Vein endothelial cell (primary cell): ENCODE data around the gene ATF3.

DNA sequence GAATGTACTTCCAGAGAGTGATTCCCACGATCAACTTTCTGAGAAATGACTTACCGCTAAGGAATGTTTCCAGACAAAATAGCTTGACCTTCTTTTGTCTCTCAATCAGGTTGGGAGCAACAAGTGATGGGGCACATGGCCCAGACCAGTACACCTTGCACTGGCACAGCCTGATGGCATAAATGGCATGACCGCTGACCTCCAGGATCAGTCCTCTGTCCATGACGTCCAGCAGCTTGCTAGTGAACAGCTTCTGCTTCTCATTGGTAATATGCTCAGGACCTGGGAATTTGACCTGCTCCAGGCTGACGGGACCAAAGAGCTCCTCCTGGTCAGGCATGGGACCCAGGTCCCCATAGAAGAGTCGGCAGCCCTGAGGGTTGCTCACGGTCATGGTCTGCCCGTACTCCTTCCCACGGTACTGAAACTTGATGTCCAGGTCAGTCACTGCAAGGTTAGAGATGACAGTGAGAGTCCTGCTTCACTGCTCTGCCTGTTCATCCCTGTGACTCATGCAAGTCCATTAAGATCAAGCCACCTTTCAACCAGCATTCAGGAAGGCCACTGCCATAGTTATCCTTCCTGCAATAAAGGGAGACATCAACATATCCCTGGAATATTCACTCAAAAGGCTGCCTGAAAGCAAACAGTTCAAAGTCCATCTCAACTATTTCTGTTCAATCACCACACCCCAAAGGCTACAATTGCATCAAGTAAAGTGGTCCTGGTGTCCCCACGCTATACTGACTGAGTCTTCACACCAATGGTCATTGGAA, 6.3 kb upstream of the C1orf74 start:
- CAGE, long polyA plus RNA = no peak

DNA sequence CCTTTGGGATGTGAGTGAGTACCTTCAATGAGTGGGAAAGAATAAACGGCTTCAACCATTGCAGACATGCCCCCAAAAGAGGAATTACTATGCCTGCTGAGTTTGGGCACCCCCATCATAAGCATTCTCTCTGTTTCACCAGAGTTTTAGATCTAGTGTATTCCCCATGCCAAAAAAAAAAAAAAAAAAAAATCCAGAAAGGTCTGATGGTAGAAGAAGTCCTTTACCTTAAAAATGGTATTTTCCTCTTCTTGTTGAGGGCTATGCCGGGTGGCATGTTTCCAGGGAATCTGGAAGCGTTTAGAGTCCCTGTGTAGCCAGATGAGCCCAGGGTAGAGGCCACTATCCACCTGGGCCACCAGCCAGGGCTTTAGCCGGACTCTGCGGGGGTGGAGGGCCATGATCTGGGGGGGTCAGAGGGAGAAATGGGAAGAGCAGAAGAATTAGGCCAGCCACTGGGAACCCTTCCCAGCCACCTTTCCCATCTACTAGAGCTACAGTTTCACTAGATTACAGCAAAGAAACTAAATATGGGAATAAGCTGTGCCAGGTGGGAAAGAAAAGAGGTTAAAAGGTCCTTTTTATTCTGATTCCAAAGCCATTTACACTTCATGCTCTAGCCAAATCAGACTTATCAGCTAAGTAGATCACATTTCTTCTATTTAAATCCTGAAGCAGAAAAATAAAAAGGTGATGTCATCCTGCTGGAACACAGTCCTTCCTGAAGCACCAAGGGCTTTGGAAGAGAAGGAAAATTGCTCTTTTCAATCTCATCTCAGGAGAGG, 4.7 kb downstream of the IRF6 start:
- CAGE, long polyA plus RNA = no peak

GRCh38 chr1:209875410-209876021, 47.7 kb downstream of the UTP25 start:
- CAGE, long polyA plus RNA = no peak

DNA sequence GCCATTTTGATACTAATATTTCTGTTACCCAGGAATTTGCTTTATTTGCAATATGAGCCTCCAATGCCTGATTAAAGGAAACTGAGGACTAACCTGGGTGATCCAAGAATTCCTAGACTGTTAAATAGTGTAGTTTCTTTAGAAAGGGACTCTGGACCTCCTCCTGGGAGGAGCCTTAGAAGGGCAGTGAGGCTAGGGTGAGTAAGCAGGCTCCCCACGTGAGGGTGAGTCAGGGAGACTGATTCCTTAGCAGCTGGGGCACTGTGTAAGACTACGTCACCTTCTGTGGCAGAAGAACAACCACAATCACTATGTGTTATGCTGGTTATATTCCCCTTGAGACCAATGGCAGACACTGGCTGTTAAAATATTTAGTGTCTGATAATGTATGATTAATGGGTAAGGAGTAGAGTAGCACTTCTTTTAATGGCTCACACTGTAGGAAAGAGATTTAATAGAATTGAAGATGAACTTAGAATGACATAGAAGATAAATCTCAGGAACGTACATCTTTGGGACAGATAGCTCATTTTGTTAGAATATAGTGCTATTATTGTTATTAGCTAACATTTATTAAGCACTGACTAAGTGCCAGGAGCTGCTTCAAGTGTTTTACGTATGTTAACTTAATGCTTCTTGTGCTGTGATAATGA, 53.3 kb upstream of the SYT14 start:
- CAGE, long polyA plus RNA = no peak

DNA sequence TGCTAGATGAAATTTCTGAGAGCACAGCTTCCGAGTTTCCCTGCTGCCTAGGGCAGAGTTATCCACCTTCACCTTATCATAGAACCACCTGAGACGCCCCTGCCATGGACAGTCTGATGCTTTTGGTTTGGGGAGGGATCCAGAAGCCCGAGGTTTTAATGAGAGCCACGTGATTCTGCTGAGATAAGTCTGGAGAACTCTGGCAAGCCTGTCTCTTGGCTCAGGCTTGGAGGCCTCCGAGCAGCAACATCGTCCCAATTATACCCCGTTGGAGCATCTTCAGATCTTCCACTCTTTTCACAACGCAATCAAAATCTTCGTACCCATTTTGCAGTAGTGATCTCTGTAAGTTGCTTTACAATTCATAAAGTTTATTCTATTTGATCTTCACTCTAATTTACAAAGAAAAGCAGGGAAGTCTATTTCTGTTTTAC, 645 bp upstream of the HHAT start:
- CAGE, long polyA plus RNA = no peak

GRCh38 chr1:210373632-210374392, 45.1 kb downstream of the HHAT start:
- CAGE, long polyA plus RNA = no peak

- CAGE, long polyA plus RNA = no peak
Measured at GRCh38 chr1:210374393-210374792, 45.7 kb downstream of the HHAT start.

GRCh38 chr1:211228912-211229345, 30.2 kb upstream of the RCOR3 start:
- CAGE, long polyA plus RNA = no peak

- CAGE, long polyA plus RNA = no peak
Measured at GRCh38 chr1:211513944-211514502, 22.1 kb upstream of the RD3 start.

GRCh38 chr1:211573821-211574725, 4.9 kb downstream of the SLC30A1 start:
- CAGE, long polyA plus RNA = no peak

DNA sequence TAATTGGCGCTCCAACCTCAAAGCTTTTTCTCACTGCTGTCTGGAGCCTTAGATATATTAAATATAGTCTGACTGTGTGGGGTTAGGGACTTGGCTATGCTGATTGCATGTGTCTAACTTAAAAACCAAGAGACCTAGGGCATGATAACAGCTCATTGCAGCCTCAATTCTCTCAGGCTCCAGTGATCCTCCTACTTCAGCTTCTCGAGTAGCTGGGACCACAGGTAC, 64.8 kb upstream of the NEK2 start:
- CAGE, long polyA plus RNA = no peak

GRCh38 chr1:211826453-211827126, 4.0 kb downstream of the LPGAT1 start:
- CAGE, long polyA plus RNA = no peak

DNA sequence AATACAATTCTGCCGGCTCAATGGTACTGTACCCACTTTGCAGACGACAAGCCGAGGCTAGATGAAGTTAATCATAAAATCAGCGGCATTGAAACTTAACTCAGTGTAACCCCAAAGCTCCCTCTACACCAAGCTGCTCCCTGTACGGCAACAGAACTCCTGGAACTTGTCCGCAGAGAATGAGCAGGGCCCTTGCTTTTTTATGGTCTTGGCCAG, 779 bp downstream of the INTS7 start:
- CAGE, long polyA plus RNA = no peak

DNA sequence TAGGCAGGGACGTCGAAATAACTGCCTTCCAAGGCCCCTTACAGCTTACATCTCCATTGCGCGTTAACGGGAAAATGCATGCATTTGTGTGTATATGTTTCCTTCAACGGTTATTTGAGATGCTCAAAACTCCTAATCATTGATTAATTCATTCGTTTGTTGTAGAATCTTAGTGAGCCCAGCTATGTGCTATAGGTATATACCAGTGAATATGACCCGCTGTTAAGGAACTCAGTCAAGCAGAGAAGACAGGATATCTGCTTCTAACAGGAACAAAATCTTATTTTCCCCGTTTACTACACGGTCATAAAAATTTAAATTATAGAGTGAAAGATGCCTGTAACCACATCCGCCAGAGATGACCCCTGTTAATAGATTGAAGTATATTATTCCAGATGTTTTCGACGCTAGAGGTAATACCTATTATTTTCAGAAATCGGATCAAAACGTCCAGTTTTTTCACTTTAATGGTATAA, 649 bp downstream of the DTL start:
- CAGE, long polyA plus RNA = no peak

GRCh38 chr1:212107425-212108144, 72.0 kb downstream of the DTL start:
- CAGE, long polyA plus RNA = no peak

- CAGE, long polyA plus RNA = no peak
Measured at GRCh38 chr1:212225197-212226480, 59.6 kb upstream of the PPP2R5A start.

DNA sequence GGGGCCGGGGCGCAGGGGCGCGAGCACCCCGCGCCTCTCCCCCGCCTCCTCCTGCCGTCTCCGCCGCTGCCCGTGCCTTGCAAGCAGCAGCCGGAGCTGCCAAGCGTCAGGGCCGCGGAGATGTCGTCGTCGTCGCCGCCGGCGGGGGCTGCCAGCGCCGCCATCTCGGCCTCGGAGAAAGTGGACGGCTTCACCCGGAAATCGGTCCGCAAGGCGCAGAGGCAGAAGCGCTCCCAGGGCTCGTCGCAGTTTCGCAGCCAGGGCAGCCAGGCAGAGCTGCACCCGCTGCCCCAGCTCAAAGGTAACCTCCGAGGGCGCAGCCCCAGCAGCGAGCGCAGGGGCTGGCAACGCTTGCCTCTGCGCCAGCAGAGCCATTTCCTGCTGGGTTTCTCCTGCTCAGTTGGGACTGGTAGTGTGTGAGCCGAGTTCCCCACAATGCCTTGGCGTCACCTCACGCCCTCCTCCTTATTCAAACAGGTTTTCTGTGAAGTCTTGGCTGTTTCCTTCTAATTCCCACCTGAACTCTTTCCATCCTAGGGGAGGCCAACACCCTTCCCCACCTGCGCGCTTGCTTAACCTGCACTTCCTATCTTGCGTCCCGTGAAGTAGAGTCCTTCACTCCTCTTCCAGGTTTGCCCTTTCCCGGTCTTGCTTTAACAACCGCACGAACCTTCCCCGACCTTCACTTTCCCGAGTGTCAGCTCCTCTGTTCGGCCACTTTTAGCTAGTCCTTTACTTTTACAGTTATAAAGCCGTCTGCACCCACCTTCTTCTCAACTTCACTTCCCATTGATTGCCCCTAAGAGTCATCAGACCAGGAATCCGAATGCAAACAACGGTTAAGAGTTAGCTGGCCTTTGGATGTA, 1.0 kb downstream of the PPP2R5A start:
- CAGE, long polyA plus RNA = no peak

DNA sequence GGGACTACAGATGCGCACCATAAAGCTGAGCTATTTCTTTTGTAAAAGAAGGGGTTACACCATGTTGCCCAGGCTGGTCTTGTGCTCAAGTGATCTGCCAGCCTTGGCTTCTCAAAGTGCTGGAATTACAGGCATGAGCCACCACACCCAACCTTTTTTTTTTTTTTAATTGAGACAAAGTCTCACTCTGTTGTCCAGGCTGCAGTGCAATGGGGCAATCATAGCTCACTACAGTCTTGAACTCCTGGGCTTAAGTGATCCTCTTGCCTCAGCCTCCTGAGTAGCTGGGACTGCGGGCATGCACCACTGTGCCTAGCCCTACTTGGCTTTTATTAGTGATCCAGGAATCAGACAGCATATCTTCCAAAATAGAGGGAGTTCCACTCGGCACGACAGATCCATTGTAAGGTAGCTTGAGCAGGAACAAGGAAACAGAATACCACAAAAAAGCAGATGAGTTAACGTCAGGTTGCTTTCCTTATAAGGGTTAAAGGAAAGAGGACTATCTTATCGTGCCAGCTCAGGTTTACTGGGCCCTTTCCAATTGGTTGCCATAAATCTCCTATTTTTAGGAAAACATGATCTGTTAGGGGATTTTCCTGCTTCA, 45.1 kb downstream of the NENF start:
- CAGE, long polyA plus RNA = no peak

DNA sequence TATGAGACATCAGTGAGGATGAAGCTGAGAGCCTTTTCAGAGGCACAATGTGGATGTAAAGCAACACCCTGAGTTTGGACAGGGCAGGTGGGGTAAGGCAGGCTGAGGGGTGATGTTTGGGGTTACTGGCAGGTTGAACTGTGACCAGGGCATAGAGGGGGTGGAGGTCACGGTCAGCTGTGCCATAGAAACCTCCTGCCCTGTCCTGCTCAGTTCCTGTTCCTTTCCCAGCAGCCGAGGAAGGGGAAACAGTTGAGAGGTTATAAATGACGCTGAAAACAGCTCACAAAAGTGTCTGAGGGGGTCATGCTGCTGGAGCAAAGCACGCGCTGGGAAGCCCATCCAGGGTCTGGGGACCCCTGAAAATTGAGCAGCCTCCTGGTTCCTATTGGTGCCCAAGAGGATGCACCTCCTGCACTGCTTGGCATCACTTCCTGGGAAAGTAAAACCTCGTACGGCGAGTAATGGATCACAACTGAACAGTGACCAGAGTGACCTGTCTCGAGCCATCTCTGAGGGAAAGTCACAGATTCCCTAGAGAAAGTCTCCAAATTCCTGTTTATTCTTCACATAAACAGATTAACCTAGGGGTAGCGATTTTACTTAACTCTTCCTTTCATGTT, 42.0 kb upstream of the ATF3 start:
- CAGE, long polyA plus RNA = no peak

DNA sequence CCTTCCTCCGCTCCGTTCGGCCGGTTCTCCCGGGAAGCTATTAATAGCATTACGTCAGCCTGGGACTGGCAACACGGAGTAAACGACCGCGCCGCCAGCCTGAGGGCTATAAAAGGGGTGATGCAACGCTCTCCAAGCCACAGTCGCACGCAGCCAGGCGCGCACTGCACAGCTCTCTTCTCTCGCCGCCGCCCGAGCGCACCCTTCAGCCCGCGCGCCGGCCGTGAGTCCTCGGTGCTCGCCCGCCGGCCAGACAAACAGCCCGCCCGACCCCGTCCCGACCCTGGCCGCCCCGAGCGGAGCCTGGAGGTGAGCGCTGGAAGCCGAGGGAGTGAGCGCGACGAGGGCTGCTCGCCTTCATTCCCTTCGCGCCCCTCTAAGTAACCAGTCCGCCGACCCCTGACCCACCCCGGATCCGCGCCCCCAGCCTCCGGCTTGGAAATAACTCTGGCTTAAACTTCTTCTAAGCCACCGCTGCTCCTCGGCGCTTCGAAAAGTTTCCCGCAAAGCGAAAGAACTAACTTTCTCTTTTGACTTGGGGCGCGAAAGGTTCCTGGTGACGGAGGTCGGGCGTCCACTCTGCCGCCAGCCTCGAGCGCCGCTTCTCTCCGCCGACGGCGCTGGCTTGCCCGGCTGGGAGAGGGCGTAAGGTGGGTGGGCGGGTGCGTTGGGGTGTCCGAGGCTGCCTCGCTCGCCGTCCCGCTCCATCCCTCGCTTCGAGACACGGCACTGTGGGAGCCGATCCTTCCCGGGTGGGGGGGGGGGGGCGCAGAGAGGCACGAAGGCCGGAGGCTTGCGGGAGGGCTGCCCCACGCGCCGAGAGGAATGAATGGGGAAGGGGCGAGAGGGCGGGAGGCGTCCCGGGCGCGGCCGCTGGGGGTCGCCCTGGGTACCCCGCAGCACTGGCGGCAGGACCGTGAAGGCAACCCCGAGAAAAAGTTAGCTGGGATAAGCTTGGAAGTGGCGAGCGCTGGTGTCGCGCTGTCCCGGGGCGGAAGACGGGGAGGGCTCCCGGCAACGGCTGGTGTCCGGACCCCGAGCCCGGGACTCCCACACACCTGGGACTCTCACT, at the start of gene ATF3:
TSS of gene ATF3 (plus strand) at position 140 of the 1,072 bp plus-strand sequence.
- CAGE, long polyA plus RNA = no peak